Diencephalon (tissue), 2 donors: ENCODE measurements around the gene EPYC.

GRCh38 chr12:89706892-89707404, 1.7 kb downstream of the ATP2B1 start:
- RAMPAGE, long total RNA: no peak

- RAMPAGE, long total RNA: no peak
Measured at GRCh38 chr12:89708427-89708559, 345 bp downstream of the ATP2B1 start.

DNA sequence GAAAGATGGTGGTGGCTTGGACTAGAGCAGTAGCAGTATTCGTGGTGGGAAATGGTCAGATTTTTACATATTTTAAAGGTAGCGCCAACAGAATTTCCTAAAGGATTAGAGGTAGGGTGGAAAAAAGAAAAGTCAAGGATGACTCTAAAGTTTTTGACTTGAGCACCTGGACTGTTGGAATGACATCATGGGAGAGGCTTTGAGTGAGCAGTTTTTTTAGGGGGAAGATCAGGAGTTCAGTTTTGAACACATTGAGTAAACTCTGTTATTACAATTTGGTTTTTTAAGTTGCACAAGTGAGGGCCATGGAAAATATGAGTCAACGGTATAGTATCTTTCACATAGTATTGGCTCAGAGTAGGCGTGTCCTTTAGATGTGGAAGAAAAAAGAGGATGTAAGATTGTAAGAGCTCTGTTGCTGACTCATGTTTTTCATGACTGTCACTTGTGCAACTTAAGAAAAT, 47.9 kb upstream of the ATP2B1 start:
- RAMPAGE, long total RNA: no peak

DNA sequence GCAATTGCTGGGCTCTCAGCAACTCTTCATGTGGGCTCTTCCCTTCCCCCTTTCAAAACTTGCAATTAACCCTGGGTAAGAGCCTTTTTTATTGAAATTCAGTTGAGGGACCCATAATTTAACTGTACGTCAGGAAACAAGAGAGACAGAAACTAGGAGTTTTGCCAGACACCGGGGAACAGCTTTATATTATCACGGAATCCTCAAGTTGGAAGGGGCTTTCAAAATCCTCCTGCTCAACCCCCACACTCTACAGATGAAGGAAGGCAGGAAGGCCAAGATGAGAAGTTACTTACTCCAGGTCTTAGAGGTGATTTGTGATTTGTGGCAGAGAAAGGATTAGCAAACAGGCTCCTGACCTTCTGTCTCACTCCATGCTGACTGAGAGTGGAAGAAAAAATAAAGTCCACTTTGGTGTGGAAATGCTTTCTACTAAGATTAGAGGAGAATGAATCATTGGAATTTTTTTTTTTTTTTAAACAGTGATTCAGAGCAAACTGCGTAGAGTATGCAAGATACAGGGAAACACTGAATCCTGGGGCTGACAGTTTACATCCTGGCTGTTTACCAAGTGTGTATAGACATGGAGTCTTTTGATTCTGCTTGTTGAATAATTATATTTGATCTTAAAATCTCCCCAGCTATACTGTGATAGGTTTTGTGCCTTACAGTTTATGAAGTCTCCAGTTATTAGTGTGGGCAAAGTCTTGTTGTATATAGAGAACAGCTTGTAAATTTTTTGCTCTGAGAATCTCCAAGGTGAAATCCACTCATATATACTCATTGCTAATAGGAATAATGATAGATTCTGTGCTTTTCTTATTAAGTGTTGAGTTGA, 239.3 kb upstream of the ATP2B1 start:
- RAMPAGE, long total RNA: no peak

GRCh38 chr12:91004745-91005364, at the start of gene EPYC:
Gene EPYC (minus strand): TSS chr12:91004972.
- RAMPAGE, long total RNA: no peak

DNA sequence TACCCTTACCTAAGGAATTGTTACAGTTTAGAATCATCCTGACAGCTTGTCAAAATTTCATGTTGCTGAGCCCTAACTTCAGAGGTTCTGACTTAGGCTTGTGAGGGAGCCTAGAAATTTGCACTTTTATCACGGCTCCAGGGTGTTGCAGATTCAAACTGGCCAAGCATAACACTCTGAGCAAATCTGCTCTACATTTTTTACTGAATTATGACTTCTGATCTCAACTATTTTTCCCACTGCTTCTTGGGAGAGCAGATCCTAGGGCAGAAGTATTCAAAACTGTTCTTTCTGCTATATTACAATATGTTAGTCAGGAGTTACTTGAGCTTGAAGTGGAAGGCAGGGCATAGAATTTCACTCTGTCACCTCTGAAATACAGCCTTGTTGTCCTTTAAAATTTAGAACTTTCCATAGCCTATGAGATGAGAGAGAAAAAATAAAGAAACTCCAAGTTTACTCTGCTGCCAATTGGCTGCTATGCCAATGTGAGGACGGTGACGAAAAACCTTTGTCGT, 16.3 kb upstream of the KERA start:
- RAMPAGE, long total RNA: no peak

GRCh38 chr12:91183560-91183853, 890 bp upstream of the DCN start:
- RAMPAGE, long total RNA: no peak

- RAMPAGE, long total RNA: no peak
Measured at GRCh38 chr12:91272305-91273210, 89.9 kb upstream of the DCN start.

GRCh38 chr12:91663286-91663737, 480.7 kb upstream of the DCN start:
- RAMPAGE, long total RNA: no peak

GRCh38 chr12:91922032-91922462, 223.6 kb downstream of the BTG1 start:
- RAMPAGE, long total RNA: no peak

DNA sequence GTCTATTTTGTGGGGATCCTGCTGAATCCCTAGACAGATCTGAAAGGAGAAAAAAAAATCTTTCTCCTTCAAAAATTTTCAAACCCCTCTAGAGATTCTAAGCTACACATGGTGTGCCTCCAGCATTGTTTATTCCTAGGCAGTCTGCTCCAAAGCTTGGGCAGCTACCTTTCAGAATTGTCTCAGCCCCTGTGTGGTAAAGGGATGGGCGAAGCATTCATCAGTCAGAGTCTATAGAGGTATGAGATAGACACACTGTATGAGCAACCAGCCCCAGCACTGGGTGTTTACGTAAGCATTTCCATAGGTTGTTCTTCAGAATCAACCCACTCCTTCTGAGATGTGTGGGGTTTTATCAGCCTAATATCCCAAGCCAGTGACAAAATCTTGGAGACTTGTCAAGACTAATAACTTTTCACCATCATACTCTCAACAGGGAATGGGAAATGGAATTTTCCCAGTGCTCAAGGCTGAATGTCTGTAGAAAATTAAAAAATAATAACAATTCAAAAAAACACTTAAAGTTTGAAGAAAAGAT, 98.3 kb downstream of the BTG1 start:
- RAMPAGE, long total RNA: no peak

DNA sequence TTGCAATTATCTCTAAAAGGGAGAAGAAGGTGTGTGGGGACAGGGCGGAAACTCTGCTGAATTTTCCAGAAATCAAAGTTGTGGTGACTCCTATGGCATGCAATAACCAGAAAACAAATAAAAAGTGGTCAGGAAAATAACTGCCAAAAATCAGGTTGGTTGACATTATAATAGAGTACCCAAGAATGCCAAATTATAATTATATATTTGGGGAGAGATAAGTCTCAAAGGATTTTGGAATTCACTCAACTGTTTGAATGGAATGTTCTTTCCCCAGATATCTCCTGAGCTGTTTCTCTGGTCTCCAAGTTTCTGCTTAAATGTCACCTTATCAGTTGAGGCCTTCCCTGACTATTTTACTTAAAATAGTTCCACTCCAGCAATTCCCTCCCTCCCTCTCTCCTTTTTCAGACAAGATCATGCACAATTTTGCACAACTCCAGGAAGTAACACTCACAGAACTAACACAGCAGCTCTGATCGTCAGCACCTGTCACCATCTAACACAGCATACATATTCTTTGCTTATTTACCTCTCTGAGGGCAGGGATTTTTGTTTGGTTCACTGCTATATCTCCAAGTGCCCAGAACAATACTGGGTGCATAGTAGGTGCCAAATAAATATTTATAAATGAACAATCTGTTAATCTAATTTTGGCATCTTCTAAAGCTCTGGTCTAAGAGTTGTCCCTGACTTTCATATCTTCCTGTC, 12.5 kb downstream of the BTG1 start:
- RAMPAGE, long total RNA: no peak

DNA sequence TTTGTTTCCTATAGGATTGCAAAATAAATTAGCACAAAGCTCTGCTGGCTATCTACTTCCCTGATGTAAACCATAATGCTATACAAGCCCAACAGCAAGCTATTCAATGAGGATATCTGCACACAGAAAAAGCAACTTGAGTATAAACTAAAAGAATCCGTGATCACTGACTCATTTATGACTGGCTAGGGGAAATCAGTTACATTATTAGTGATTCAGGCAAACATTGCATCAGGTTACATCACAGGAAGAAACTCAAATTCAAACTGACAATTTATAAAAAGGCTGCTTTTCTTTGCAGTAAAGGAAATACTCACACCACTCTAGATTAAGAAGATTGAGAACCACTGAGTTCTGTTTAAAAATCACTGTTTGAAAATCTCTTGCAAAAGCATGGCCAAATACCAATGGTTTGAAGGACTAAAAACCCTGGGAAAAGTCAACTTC, 8.4 kb downstream of the BTG1 start:
- RAMPAGE, long total RNA: no peak

GRCh38 chr12:92144214-92144571, 1.5 kb downstream of the BTG1 start:
- RAMPAGE, long total RNA: no peak

- RAMPAGE, long total RNA: no peak
Measured at GRCh38 chr12:92445150-92445757, 257.5 kb upstream of the PLEKHG7 start.

- RAMPAGE, long total RNA: no peak
Measured at GRCh38 chr12:92469899-92470336, 232.9 kb upstream of the PLEKHG7 start.

DNA sequence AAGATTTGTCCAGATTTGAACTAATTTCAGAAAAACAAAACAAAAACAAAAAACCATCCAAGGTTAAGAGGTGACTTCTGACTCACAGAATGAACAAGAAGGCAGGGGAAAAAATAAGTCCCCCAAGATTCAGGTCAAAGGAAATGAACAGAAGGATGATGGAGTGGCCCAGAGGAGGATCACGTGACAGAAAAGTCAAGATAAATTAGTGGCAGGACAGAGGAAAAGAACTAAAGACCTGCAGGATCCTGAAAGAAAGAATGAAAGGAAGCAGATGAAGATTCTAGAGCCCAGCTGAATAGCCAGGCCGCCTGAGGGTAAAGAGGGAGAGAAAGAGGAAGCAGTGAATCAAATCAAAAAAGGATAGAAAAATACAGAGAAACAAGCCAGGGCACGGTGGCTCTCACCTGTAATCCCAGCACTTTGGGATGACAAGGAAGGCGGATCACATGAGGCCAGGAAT, 217.3 kb upstream of the PLEKHG7 start:
- RAMPAGE, long total RNA: no peak

DNA sequence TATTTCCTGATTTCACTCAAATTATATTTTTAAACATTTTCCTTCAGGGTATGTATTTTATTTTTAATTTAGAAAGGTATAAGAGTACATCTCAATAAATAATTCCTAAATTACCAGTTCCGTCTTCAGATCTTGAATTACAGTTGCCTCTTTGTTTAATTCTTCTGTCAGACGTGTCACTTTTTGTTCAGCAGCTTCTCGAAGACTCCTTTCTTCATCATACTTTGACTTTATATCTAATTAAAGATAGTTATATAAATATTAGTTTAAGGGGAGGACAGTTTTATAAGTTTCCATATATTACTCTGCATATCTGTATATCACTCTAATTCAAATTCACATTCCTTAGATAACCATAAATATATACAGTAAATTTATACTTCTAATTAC, 77.0 kb downstream of the EEA1 start:
- RAMPAGE, long total RNA: no peak

- RAMPAGE, long total RNA: no peak
Measured at GRCh38 chr12:92852875-92853074, 76.3 kb downstream of the EEA1 start.

DNA sequence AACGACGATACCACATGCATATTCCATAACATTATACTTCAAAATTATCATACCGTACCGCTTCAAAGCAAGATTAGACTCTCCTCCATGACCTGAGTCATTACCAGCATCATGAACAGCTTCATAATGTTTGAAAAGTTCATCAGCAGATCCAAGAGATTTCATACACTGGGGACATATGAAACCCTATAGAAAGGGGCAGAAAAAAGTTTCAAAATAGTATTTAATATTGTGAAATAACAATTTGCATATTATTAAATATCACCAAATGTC, 64.4 kb downstream of the EEA1 start:
- RAMPAGE, long total RNA: no peak